Mesenchymal stem cell of adipose (primary cell): ENCODE measurements around a stretch of chr1.

- CAGE, long polyA plus RNA, result no peak
These were observed 22.0 kb downstream of the ZP4 start for GRCh38 chr1:237868718-237869204.

DNA sequence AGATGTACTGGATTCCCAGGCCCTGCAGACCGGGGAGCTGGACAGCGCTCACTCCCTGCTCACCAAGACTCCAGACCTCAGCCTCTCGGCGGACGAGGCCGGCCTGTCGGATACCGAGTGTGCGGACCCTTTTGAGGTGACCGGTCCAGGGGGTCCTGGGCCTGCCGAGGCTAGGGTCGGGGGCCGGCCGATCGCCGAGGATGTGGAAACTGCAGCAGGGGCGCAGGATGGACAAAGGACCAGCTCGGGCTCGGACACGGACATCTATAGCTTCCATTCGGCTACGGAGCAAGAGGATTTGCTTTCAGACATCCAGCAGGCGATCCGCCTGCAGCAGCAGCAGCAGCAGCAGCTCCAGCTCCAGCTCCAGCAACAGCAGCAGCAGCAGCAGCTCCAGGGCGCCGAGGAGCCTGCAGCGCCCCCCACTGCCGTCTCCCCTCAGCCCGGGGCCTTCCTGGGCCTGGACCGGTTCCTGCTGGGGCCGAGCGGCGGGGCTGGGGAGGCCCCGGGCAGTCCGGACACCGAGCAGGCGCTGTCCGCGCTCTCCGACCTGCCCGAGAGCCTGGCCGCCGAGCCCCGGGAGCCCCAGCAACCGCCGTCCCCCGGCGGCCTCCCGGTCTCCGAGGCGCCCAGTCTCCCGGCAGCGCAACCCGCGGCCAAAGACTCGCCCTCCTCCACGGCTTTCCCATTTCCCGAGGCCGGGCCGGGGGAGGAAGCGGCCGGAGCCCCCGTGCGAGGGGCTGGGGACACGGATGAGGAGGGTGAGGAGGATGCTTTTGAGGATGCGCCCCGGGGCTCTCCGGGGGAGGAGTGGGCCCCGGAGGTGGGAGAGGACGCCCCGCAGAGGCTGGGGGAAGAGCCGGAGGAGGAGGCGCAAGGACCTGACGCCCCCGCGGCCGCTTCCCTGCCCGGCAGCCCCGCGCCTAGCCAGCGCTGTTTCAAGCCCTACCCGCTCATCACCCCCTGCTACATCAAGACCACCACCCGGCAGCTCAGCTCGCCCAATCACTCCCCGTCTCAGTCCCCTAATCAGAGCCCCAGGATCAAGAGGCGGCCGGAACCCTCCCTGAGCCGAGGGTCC lies 1.1 kb downstream of the FMN2 start:
- CAGE, long polyA plus RNA, result no peak

- CAGE, long polyA plus RNA, result no peak
These were observed 206.2 kb downstream of the GREM2 start for GRCh38 chr1:240405762-240406127.

GRCh38 chr1:240492734-240493613 lies 119.0 kb downstream of the GREM2 start:
- CAGE, long polyA plus RNA, result no peak

DNA sequence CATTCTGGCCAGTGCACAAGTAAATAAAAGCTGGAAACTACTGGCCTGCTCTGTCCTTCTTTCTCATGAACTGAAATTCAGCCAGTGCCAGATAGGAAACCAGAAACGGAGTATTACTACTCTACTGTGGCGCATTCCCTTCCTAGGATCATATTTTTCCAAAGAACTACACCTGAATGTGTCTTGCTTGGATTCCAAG lies 15.1 kb downstream of the GREM2 start:
- CAGE, long polyA plus RNA, result no peak

GRCh38 chr1:240597139-240598012 lies 14.6 kb downstream of the GREM2 start:
- CAGE, long polyA plus RNA, result no peak

DNA sequence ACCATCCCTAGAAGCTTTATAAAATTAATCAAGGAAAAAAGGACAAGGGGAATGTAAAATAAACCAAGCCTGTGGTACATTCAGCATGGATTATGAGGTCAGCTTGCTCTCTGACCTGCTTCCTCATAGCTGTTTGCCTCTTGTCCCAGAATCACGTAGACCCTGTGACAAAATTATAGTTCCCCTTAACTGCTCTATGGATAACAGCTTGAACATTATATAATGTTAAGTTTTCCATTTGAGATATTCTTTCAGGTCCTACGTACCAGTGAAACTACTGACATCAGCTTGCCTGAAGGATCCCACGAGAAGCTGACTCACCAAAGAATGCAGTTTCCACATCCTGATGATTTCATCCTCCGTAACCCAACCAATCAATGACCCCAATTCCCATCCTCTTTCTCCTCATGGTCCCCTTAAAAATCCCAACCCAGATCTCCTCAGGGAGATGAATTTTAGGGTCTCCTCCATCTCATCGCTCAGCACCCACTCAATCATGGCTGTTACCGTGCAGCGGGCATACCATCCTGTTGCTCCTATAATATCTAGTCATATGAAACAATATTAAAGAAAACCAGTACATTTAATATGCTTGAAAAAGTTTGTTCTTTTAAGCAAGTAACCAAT lies 27.6 kb downstream of the CHML start:
- CAGE, long polyA plus RNA, result no peak

DNA sequence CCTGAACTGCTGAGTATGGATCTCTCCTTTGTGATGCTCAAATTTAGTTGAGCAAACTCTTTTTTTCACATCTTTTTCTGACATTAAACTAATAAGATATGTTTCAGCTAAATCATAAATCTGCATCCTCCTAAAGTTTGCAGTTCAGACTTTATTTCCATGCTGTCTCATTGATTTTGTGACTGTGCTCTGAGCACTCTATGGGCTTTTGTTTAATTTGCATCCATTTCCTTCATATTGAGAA lies 56.9 kb downstream of the WDR64 start:
- CAGE, long polyA plus RNA, result no peak

DNA sequence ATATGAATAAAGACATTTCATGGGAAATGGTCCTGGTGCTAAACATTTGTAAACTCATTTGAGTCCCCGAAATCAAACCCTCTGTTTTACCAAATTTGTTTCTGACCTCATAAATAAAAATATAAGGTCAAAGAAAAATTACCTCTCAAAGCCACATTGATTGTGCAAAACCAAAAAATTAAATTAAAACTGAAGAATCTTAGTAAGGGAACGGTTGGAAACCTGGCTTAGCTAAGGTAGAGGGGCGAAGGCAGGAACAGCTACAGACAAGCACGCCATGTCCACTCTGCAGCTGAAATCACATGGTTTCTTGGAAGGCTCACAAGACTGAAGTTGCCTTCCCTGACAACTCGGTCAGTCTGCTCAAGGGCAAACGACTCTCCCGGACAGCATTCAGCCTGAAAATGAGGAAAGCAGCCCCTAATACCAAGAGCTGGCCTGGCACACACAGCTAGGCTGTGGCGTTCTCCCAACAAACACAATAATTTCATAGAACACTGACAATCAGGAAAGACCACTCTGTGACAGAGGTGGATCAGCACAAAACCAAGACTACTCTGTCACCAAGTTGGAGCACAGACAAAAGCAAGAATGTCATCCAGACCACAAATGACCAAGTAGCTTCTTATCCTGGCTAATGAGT lies 22.7 kb upstream of the BECN2 start:
- CAGE, long polyA plus RNA, result no peak

GRCh38 chr1:242890089-242890779 lies 364.8 kb downstream of the CEP170 start:
- CAGE, long polyA plus RNA, result no peak

DNA sequence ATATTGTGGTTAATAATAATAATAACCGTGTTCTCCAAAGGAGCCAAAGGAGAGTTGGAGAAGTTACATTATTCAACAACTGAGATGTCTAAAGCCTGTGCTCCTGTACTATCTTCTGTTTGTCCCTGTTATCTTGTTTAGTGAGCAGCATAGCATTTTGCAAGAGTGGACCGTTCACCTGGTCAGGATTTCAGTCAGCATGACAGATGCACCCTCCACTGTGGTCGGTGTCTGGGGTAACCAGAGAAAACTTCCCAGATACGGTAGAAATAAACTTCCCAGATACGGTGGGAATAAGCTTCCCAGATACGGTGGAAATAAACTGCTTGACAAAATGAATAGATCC lies 198.8 kb downstream of the SDCCAG8 start:
- CAGE, long polyA plus RNA, result no peak

DNA sequence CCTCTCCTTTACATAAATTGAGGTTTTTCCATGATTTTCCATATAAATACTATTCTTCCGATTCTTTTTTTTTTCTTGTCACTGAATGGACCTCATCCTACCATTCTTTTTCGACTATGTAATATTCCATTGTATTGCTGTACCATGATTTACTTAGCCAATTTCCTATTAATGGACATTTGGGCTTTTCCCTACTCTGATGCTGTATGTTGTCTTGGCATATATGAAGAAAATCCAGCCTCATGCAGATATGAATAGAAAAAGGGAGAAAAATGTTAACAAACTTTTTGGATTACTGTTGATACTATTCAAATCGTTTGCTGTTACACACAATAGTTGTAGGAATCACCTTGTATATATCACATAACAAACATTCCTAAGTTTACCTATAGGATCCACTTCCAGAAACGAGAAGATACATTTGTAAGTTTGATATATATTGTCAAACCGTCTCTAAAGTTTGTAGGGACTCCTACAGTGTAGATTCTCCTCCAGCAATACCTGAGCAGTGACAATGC lies 71.1 kb downstream of the AKT3 start:
- CAGE, long polyA plus RNA, result no peak

DNA sequence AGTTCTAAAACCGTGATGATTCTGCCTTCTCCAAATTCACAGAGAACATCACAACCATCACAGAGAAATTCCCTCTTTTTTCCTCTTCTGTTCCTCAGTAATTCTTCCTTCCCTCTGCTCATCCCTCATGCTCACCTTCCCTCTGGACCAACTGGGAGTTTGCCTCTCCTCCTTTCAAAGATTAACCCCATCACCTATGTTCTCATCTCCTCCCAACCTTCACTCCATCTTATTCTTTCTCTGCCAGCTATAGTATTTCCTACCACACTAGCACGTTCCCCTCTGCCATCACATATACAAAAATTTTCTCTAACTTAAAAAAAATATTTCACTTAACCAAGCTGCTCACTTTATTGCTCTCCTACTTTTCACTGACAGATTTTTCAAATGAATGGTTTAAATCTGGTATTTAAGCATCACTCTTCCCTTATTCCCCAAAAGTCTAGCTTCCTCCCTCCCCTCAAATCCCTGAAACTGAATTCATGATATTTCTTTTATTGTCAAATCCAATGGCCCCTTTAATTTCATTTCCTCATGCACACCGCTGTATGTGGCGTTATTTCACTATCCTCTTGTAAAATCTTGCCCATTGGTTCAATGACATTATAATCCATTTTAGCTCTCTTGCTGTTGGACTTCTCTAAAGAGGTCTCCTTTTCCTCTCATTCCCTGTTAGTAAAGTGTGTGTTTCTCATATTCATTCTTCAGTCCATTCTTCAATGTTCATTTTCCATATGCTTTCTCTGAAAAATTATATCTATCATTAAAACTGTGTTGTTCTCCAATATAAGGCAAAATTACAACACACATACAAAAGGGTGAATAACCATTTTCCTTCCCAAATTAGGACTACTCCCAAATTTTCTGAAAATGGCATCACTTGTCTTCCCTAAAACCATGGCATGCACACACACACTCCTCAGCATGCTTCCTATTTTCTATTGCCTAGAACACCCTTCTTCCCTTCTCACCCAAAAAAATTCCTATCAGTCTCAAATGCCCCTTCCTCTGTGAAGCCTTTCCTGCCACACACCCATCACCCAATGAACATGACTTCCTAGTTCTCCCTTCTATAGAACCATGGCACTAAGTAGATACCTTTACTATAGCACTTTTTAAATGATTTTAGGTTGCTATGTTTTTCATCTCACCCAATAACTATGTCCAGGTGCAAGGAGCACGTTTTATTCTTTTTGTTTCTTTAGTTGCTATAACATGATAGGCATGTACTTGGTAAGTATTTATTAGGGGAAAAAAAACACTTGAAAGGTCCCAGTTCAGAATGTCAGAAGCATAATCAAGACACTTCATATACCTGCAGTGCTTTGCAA lies 44.5 kb downstream of the AKT3 start:
- CAGE, long polyA plus RNA, result no peak

DNA sequence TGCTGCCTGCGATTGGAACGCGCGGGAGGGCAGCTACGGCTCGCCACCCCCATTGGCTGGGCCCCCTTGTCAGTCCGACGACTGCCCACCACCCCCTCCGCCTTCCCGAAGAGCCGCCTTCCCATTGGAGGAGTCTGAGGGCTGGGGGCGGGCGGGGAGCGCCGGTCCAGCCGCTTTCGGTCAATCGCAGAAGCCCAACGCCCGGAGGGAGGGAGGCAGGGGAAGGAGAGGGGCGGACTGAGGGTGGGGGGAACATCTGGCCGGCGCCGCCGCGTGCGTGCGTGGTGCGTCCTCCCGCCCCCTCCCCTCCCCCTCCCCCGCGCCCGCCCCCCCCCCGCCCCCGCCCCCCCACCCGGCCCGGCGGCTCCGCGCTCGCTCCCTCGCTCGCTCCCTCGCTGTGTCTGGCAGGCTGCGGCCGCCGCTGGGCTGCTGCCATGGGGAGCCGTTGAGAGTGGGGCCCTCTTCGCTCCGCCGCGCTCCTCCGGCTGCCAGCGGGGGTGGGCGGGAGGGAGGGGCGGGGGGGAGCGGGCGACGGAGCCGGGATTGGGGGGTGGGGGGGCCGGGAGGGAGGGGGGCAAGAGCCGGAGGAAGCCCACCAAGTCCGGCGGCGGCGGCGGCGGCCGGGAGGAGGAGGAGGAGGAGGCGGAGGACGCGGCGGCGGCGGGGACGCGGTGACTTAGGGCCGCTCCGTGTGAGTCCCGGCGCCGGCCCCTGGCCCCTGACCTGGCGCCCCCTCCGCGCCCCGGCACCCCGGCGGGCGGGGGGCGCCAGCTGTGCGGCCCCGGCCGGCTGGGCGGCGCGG lies 2.6 kb upstream of the ZBTB18 start:
- CAGE, long polyA plus RNA, result no peak

DNA sequence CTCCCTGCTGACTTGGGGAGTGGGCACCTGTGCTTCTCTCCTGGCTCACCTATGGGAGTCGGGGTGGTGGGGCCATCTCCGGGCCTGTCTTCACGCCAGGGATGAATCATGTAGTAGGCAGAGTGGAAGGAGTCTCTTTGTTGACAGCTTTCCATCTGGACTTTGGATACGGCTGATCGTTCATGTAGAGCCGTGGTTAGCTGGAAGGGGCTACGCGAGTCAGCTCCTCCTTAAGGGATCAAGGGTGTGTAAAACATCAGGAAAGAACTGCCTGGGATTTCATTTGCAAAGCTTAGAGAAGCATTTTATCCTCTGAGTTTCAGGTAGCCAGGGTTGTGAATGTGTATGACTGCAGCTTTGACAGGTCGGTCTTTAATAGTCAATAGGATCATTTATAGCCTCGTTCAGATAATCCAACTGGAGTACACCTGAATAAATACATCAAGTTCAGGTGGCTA lies 14.4 kb downstream of the ZBTB18 start:
- CAGE, long polyA plus RNA, result no peak

- CAGE, long polyA plus RNA, result no peak
These were observed 41.9 kb downstream of the ZBTB18 start for GRCh38 chr1:244092732-244093605.

GRCh38 chr1:244300789-244301396 lies 51.5 kb upstream of the C1orf100 start:
- CAGE, long polyA plus RNA, result no peak

GRCh38 chr1:244362097-244362791 lies 9.8 kb downstream of the C1orf100 start:
- CAGE, long polyA plus RNA, result no peak

DNA sequence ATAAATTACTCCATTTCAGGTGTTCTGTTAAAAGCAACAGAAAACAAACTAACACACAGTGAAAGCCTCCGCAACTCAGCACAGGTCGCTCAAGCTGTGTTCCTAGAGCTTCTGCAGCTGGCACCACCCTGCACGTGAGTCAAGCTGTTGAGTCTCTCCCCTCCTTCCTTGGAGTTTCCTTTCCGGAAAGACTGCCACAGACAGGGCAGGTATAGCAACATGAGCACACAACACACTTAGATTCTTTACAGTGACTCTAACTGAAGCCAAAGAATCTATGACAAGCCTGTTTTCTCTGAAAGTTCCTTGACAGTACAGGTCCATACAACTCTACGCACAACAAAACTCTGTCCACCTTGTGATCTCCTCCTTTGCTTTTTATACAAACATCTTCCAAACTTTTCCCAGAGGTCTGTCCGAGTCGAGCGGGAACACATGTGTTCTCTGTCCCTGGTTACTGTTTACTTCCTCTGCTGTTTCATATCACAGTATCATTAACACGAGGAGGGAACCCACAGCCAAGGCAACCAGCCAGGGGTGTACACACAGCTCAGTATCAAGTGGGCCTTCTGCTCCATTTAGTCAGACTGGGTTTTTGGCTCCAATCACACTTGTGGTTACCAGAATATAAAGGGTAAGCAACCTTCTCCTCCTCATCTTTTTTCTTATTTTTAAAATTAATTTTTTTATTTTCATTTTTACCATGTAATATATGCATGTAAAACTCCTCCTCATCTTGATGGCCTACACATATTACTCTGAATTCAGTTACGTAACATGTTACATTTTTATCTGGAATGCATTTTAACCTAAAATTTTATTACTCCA lies 38.6 kb upstream of the DESI2 start:
- CAGE, long polyA plus RNA, result no peak

GRCh38 chr1:244651832-244652314 lies 1.1 kb upstream of the DESI2 start:
- CAGE, long polyA plus RNA, result no peak